Fibroblast of villous mesenchyme (primary cell): ENCODE data around the genes RASEF and IDNK.

GRCh38 chr9:76153224-76153780 is 240.9 kb downstream of the RFK start:
- CAGE, long polyA plus RNA, result no peak

DNA sequence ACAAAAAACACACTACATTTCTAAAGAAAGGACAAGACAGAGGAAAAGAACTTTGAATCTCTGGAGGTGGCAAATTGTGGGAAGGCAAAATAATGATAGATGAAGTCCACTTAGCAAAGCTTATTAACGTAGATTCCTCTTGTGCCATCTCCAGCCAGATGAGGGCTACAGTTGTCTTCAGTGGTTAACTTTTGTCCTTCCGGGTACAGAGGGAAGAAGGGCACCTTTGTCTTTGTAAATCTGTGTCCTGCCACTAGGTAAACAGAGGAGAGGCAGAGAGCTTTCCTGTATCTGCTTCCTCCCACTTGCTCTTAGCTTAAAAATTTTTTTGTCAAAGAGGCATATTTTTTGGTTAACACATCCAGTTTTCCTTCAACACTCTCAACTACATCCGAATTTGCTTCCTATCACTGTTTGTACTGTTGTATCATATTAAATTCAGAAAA is 7.7 kb upstream of the RFK start:
- CAGE, long polyA plus RNA, result no peak

- CAGE, long polyA plus RNA, result no peak
Observed at GRCh38 chr9:76460550-76460671, 1.4 kb downstream of the GCNT1 start.

DNA sequence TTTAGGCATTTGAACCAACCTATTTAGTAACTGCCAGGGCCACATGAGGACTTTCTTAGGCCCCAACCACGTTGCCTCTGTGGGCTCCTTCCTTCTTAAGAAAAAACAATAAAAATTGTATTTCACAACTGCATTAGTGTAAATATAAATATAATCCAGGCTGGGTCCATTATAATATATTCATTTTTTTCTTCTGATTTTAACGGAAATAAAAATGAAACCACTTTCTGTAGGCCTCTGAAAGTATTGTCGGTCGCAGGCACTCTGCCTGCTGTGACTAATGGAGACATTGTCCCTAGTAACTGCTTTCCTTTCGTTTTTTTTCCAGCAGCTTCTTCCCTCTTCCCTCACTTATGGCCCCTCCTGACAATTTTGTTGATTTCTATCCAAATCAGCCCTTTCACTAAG is 71.7 kb downstream of the GCNT1 start:
- CAGE, long polyA plus RNA, result no peak

GRCh38 chr9:77663864-77664286 is 15.8 kb upstream of the GNA14 start:
- CAGE, long polyA plus RNA, result no peak

DNA sequence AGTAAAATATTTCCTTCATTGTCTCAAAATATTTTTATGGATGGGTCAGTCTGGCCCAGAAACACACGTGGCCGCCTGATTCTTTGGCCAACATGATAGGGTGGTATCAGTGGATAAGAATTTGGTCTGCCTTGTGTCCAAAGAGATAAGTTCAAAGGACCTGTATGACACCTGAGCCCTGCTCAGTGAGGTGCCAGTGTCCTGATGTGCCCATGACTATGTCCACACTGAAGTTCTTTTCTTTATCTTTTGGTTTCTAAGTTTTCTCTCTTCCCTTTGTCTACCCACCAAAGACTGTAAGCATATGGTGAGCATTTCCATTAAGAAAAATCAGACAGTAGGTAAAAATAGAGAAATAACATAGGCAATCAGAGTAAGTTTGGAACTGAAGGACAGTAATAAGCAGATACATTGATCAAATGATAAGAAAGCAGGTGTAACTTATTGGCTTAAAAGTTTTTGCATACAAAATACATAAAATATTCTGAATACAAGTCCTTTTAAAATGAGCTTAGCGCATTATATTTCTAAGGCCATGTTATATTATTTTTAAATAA is 92.0 kb upstream of the GNA14 start:
- CAGE, long polyA plus RNA, result no peak

DNA sequence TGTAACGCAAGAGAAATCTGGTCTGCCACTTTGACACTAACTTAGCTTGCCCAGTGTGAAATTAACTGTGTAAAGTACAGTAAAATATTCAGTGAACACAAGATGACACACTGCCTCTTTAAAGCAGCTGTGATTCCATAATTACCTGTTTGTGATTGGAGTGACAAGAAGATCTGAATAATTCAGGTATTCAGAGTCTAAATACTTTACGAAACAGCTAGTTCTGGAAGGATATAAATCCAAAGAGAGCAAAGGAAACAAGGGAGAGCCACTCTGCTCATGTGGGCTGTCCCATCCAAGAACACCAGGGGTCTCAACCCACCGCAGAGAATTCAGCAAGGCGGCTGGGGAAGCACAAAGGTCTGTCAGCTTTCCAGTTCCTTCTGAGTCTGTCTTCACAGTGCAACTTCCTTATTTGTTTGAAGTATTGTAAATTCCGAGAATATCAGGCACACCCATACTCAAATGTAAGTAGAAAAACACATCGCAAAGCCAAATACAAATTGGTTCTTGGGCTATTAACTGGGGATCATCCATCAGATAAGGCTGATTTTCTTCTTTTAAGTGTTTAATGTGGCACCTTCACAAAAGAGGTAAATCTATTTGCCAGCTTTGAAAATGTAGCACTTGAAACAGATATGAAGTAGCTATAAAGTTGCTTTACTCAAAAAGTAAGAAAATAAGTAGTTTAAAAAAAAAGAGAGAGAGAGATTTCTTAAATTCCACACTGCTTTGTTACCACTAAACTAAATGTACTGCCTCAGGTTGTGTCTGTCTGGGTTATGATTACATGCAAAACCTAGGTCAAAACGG is 86.8 kb downstream of the GNAQ start:
- CAGE, long polyA plus RNA, result no peak

- CAGE, long polyA plus RNA, result no peak
Observed at GRCh38 chr9:78032794-78033674, 1.4 kb upstream of the GNAQ start.

DNA sequence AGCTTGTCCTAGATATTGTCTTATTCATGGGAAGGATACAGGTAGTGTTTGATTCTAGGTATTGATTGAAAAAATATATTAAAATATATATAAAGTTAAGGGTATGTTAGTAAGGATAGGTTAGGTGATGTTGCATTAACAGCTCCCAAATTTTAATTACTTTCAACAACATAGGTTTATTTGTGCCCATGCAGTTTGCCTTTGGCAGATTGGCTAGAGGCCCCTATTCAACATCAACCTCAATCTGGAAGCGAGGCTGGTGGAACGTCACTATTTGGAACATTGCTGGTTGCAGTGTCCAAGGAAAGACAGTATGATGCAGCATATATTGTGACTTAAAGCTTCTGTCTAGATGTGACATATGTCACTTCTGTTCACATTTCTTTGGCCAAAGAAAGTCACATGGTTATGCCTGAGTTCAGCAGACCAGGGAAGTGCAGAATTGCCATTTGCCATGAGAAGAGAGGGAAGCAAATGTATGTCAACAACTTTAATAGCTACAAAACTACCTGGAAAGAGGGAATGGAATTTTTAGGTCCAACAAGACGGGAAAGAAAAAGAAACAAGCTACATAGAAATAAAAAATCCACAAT is 24.3 kb upstream of the PSAT1 start:
- CAGE, long polyA plus RNA, result no peak

- CAGE, long polyA plus RNA, result no peak
Observed at GRCh38 chr9:78325195-78325631, 28.3 kb downstream of the PSAT1 start.

DNA sequence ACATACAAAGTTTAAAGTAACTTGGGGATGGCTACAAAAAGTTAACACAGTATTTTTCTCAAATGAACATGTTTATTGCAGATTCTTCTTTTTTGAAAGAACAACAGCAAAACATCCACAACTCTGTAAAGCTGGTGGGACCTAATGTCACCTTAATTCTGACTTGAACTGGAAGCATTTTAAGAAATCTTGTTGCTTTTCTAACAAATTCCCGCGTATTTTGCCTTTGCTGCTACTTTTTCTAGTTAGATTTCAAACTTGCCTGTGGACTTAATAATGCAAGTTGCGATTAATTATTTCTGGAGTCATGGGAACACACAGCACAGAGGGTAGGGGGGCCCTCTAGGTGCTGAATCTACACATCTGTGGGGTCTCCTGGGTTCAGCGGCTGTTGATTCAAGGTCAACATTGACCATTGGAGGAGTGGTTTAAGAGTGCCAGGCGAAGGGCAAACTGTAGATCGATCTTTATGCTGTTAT is 32.2 kb downstream of the PSAT1 start:
- CAGE, long polyA plus RNA, result no peak

DNA sequence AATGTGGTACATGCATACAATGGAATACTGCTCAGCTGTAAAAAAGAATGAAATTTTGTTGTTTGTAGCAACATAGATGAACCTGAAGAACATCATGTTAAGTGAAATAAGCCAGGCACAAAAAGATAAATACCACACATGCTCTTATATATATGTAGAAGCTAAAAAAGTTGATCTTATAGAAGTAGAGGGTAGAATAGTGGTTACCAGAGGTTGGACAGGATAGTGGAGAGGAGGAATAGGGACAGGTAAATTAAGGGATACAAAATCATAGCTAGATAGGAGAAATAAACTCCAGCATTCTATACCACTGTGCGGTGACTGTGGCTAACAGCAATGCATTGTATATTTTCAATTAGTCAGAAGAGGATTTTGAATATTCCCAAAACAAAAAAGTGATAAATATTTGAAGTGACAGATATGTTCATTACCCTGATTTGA is 414.8 kb downstream of the TLE1 start:
- CAGE, long polyA plus RNA, result no peak

DNA sequence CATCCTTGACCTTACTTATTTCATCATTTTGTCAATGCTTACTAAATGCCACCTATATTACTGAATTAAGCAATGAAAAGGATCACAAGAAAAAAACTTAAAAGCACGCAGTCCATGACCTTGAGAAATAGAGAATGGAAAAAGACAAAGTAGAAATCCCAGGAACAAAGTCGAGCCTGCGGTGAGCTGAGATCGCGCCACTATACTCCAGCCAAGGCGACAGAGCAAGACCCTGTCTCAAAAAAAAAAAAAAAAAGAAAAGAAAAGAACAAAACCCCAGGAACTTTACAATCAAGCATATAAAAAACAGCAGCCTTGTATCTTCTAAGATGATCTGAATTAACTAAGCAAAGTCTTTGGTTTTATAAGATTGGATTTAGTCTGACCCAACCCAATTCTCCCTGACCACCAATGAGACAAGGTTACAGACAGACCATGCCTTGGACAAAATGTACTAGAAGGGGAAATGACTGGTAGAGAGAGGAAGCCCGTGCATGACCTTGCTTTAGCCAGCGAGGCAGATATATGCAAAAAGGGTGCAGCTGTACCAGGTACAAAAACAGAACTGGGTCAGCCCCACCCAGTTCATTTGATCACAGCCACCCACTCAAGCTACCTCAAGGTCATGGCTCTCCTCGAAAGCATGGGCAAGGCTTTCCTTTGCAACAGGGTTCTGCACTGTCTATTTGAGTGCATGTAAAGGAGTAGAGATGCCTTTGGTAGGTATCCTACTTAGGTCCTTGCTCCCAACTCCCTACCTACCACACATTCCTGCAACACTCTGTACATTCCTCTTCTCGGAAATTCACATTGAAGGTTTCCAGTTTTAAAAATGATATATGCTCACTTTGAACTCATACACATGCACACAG is 33.5 kb downstream of the TLE1 start:
- CAGE, long polyA plus RNA, result no peak

DNA sequence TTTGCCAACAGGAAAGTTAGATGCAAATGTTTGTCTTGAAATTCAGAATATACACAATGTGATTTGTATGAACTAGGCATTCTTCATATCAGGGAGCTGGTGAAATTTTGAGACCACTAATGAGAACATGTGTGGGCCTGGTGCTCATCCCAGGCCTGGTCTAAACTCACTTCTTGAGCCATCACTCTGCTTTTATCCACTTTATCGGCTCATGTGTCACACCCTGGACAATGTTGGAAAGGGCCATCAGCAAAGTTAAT is 467.6 kb downstream of the SPATA31D1 start:
- CAGE, long polyA plus RNA, result no peak

- CAGE, long polyA plus RNA, result no peak
Observed at GRCh38 chr9:82939452-82939780, 123.5 kb downstream of the RASEF start.

- CAGE, long polyA plus RNA, result no peak
Observed at GRCh38 chr9:83005764-83006698, 56.9 kb downstream of the RASEF start.

- CAGE, long polyA plus RNA, result no peak
Observed at GRCh38 chr9:83056230-83056508, 6.8 kb downstream of the RASEF start.

DNA sequence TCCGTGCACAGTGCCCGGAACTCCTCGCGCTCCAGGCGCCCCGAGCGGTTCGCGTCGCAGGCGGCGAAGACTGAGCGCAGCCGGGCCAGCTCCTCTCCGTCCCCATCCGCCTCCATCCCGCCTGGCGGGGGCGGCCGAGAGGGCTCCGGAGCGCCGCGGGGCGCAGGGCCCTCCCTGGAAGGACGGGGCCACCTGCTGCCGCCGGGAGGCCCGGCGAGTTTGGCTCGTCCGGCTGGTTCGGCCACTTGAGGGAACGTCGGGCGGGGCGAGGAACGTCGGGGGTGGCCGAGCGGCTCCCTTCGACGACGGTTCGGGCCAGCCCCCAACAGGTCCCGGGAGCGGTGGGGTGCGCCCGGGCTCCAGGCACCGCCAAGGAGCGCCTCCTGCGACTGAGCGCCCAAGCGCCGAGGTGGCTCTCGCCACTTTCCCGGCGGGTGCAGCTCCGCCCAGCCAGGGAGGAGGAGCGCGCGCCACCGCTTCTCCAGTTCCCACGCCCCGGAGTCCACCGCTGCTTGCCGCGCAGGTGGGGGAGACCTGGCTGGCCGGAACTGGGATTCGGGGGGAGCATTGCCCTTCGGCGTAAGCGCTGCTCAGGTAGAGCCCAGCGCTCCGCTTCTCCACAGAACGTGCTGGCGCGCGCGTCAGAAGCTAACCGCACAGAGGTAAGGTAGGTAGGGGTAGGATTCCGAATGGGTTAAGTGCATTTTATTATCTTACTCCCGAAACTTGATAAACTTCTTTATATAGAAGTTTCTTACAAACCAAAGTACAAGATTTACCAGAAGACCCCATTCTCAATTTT is at the start of gene RASEF:
Gene RASEF, minus strand, starts transcription at position 391 of the 802 bp plus-strand sequence.
- CAGE, long polyA plus RNA, result no peak

GRCh38 chr9:83622621-83623192 is at the start of gene IDNK:
IDNK (plus strand) TSS chr9:83623143.
- CAGE, long polyA plus RNA, result no peak

- CAGE, long polyA plus RNA, result no peak
Observed at GRCh38 chr9:83671760-83672757, 35.7 kb downstream of the UBQLN1 start.